Cardiac atrium fibroblast (primary cell): ENCODE measurements around a stretch of chr10.

GRCh38 chr10:115368120-115368788, 275.1 kb downstream of the ATRNL1 start:
- RAMPAGE, long total RNA = no peak

GRCh38 chr10:116020789-116020988, 252.3 kb downstream of the GFRA1 start:
- RAMPAGE, long total RNA = no peak

- RAMPAGE, long total RNA = no peak
These were observed 214.4 kb downstream of the GFRA1 start for GRCh38 chr10:116058356-116059288.

DNA sequence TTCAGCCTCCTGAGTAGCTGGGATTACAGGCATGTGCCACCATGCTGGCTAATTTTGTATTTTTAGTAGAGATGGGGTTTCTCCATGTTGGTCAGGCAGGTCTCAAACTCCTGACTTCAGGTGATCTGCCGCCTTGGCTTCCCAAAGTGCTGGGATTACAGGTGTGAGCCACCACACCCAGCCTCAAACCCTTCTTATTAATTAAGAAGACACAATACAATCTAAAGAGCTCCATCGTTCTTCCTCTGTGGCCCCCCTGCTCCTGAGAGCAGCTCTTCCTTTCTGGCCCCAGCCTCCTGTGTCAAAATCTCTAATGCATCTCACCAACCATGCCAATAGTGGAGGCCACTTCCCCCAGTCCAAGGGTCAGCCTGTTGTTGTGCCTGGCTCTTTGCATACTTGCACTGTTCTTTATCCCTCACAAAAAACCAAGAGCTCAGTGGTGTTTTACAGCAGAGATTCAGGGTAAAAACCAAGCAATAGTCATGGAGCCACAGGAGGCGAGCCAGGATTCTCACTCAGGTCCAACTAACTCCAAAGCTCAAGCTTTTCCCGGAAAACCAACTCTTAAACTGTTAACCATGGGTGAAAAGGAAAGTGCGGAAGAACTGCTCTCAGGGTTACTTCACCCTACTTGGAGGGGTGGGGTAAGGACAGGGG, 190.3 kb downstream of the GFRA1 start:
- RAMPAGE, long total RNA = no peak

DNA sequence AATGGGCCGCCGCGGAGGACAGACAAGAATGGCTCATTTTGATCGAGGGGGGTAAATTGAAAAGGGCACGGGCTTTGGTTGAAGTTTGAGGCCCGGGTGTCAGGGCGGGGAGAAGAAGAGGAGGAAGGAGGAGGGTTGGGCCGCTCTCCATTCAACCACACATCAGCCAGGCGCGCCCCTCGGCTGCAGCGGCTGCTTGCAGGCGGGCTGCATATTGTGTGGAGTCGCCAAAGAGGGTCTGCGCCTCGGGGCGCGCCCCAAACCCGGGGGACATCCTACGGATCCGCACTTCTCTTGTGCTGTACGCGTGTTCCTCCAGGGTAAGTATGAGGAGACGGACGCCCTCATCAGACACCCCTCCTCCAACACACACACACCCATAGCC, 1.4 kb upstream of the GFRA1 start:
- RAMPAGE, long total RNA = no peak

GRCh38 chr10:116325274-116325672, 1.0 kb downstream of the CCDC172 start:
- RAMPAGE, long total RNA = no peak

GRCh38 chr10:116767228-116767517, 24.8 kb upstream of the HSPA12A start:
- RAMPAGE, long total RNA = no peak

GRCh38 chr10:116769846-116770173, 27.4 kb upstream of the HSPA12A start:
- RAMPAGE, long total RNA = no peak

DNA sequence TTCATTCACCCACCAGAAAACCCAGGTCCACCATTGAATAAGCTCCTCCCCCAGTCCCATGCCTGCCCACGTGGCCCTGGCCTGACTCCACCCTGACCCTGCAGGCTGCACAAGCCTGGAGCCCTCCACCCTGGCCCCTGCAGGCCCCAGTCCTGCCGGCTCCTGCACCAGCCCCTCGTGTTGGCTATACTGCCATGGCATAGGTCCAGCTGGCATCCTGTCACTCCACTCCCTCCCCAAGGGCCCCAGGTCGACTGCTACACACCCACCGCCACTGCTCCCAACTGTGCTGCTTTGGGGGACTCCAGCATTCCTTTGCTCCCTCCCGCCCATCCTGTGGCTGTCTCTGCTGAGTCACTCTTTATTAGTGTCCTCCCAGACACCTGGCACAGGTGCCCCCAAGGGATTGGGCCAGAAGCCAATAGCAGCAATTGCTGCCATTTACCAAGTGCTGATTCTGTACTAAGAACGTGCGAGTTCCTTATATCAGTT, 32.4 kb upstream of the HSPA12A start:
- RAMPAGE, long total RNA = no peak

DNA sequence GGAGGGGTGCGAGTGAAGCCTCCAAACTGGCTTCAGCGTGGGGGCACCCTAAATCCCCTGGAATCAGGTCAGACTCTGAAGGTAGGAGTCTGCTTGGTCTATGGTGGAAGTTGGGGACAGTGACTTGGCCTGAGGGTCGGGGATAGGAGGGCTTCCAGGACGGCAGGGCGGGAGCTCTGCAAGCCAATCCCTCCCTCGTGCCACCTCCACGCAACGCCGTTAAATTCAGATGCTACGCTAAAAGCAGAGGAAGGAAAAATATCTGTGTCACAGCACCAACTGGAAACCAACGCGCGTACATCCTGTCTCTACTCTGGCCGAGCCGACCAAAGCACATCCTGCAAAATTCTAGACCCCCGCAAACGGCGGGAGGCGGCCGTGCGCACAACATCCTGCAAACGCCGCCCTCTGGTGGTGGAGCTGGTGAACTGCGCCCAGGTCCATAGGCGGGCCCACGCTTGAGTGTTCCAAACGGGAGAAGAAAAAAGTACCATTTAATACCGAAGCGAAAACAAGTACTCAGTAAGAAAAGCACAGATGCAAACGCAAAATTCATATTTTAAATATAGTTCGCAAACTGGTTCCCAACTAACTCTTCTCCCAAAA, 45.6 kb upstream of the HSPA12A start:
- RAMPAGE, long total RNA = no peak

- RAMPAGE, long total RNA = no peak
These were observed 39.8 kb downstream of the ENO4 start for GRCh38 chr10:116889062-116889602.

GRCh38 chr10:116948846-116949064, 56.2 kb downstream of the SHTN1 start:
- RAMPAGE, long total RNA = no peak

GRCh38 chr10:117137491-117138216, 416 bp downstream of the VAX1 start:
- RAMPAGE, long total RNA = no peak

DNA sequence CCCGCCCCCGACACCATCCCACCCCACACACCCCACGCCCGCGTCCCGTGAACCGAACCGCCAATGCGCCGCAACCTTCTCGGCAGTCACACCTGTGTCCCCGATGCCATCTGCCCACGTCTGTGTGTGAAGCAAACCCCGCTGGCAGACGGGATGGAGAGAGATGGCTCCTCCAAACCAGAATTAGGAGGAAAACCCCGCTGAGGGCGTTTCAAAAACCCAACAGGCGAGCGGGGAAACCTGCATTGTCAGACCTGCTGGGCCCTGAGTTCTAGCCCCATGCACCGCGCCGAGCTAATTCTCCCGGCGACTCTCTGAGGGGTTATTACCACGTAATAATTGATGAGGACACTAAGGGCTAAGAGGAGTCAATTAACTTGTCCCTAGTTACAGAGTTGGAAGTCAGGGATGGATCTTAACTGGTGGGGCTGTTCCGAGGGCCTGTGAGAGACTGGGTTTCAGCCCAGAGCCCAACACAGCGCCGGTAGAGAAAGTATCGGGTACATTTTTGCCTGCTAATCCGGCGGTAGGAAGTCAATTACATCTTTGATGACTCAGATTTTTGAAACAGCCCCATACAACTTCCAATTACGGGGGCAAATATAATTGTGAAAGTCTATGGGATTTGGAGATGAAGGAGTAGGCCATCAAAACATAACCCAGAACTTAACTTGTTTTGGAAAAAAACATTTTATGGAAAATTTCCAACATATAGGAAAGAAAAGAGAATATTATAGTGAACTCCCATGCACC, 28.3 kb upstream of the KCNK18 start:
- RAMPAGE, long total RNA = no peak

DNA sequence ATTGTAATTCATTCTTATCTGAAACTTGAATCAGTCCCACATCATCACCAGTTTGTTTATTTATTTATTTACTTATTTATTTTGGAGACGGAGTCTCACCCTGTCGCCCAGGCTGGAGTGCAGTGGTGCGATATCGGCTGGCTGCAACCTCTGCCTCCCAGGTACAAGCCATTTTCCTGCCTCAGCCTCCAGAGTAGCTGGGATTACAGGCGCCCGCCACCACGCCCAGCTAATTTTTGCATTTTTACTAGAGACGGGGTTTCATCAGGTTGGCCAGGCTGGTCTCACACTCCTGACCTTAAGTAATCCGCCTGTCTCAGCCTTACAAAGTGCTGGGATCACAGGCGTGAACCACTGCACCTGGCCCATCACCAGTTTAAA, 4.1 kb downstream of the PDZD8 start:
- RAMPAGE, long total RNA = no peak

GRCh38 chr10:117457918-117458520, 82.8 kb upstream of the PDZD8 start:
- RAMPAGE, long total RNA = no peak

GRCh38 chr10:117540898-117541651, 1.5 kb upstream of the EMX2 start:
- RAMPAGE, long total RNA = no peak

DNA sequence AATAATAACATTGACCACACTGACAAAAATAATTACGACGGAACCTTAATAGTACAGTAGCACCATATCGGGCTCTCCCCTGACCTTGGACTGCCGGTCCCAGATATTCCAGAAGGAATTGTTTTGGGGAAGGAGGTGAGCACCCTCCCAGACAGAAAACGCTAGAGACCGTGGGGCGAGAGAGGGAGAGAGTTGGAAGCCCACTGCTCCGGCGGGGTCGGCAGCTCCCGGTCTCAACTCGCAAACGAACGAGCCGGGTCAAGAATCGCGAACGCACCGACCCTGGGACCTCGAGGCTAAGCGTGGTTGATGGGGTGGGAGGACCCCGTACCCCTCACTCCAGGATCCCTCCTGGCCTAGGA, 913 bp upstream of the EMX2 start:
- RAMPAGE, long total RNA = no peak

GRCh38 chr10:117542966-117543966, 720 bp downstream of the EMX2 start:
- RAMPAGE, long total RNA = no peak

DNA sequence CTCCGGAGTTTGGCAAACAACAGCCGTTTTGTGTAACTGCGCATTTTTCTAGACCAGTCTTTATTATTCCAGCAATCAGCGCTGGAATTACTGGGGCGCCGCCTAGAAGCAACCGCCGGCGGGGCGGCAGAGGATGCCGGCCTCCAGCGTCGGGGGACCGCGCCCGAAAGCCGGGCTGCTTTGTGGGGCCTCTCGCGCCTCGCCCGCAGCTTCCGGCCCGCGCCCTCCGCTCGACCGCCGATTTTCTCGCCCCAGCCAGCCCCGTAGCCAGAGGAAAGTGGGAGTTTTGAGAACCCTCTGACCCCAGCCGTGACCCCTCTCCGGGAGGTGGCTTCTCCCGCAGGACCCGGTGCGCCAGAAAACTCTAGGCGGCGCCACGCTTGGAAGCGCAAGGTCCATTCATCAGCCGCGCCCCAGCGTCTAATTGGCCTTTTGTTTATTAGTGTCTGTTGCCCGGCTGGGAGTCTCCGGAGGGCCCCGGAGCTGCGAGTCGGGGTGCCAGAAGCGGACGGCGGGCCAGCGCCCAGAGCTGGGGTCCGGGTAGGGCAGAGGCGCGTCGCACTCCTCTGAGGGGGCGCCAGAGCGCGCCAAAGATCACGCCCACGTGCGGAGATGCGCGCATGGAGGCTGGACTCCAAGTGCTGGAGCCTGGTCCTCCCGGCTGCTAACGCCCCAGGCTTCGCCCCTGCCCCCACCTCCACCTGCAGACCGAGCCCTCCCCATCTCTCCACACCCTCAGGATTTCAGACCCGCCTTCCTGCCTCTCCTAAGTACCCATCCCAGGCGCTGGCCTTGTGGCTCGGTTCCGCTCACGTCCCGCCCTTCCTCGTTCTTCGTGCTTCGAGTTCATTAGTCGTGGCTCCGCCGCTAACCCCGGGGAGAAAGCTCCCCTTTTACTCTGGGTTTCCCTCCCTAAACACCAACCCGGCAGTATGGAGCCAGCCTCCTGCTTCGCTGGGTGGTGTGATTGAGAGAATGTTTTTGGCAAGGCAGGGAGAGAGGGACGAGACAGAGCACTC, 10.9 kb downstream of the EMX2 start:
- RAMPAGE, long total RNA = no peak